Mammary microvascular endothelial cell (primary cell): ENCODE measurements around a stretch of chr1.

GRCh38 chr1:25559009-25559718 lies 15.8 kb downstream of the LDLRAP1 start:
- RAMPAGE, long total RNA, result no peak

DNA sequence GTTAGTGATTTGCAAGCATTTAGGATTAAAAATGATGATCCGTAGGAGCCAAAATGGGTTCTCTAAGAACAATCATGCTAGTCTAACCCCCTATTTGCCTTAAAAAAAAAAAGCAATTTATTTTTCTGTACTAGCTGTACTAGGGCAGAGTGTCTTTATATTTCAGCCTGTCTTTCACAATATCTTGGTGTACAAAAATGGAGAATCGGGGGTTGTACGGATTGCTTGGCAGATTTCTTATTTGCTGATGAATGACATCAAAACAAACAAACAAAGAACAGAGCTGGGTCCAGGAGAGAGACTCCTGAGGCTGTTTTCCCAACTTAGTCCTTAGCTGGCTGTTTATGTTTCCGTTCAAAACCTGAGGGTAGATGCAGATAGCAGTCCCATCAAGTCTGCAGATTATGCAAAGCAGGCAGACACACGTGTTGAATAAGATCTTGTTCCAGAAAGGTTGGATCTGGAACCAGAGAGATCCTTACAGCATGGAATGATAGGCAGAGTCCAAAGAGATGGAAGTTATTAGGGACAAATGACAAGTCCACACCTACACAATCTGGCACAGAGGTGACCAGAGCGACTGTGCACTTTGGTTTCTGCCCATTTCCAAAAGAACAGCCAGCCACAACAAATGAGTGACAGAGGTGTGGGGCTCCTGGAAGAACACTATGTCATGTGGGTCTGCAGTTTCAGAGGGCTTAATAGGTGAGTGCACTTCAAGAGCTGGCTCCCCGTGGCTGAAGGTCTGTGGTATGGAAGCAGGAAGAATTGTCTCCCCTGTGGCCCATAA lies 65.5 kb downstream of the MAN1C1 start:
- RAMPAGE, long total RNA, result no peak

- RAMPAGE, long total RNA, result no peak
Measured at GRCh38 chr1:25800909-25801433, 978 bp downstream of the SELENON start.

GRCh38 chr1:25804094-25804761 lies 4.2 kb downstream of the SELENON start:
- RAMPAGE, long total RNA, result no peak

GRCh38 chr1:25809046-25809416 lies 9.0 kb downstream of the SELENON start:
- RAMPAGE, long total RNA, result no peak

- RAMPAGE, long total RNA, result no peak
Measured at GRCh38 chr1:25873128-25873518, 2.4 kb downstream of the PAQR7 start.

- RAMPAGE, long total RNA, result no peak
Measured at GRCh38 chr1:25907468-25907941, 1.3 kb upstream of the STMN1 start.

DNA sequence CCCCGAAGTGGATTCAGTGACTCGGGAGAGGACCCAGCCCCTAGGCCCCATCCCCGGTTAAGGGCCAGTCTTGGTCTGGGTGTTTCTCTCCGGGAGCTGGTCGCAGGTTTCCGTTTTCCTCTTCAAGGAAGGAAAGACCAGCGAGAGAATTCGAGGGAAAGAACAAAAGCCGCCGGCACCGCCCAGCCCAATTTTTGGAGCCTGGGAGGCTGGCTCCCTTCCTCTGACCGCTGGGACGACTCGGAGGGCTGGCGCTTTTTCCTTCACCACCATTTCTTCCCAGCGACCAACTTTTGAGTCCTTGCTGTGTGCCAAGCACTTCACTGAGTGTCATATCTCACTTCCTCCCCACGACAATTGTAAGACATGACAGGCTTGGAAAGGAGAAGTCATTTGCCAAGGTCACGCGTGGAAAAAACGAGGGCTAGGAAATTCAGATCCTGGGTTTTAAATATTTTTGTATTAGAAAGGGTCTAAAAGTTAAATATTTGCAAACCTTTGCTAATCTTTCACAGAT lies 17.0 kb upstream of the STMN1 start:
- RAMPAGE, long total RNA, result no peak

DNA sequence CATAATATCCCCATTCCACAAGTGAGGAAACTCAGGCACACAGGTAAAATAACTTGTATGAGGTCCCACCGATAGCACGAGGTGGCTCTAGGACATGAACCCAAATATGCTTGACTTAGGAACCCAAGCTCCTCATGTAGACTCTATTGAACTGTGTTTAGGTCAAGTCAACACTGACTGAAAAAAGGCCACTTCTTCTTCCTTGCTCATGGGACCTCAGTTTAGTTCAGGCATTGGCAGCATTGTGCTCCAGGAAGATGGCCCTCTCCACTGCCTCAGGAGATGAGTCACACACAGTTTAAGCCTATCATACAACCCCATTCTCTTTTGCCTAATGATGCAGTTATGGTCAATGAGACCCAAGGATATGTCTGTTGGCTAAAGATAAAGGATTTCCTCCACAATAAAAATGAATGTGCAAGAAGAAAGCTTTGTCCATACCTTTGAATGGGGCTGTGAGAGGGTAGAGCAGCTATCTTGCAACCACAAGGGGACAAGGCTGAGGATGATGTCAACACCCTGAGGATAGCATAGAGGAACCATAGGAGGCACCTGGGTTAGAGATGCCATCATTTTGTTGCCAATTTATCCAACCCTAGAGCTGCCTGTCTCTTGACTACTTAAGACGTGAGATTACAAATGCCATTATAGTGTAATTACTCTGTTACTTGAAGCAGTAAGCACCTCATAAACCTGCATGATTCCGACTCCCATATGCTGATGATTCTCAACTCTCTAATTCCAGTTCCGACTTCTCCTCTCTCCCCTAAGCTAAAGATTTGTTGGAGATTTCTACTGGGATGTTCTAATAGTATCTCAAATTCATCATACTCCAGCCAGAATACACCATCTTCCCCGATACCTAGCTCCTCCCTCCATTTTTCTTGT lies 3.0 kb upstream of the TRIM63 start:
- RAMPAGE, long total RNA, result no peak

DNA sequence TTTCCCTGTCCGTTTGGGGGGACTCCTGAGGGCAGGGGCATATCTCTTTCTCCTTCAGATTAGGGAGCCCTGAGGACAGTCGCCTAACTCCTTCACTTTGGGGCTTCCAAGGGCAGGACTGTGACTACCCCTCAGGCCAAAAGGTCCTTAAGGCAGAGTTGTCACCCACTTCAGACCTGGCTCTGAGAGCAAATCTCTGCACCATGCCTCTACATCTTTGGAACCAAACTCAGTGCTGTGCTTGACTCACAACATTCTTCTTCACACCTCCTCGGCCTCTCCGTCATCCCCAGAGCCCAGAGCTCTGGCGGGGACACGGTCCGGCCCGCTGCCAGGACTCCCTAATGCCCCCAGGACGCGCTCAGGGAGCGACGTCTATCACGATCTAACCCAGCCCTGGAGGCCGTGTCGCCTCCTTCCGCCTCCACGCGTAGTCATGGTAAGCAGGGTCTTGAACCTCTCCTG lies 366 bp downstream of the UBXN11 start:
- RAMPAGE, long total RNA, result no peak

DNA sequence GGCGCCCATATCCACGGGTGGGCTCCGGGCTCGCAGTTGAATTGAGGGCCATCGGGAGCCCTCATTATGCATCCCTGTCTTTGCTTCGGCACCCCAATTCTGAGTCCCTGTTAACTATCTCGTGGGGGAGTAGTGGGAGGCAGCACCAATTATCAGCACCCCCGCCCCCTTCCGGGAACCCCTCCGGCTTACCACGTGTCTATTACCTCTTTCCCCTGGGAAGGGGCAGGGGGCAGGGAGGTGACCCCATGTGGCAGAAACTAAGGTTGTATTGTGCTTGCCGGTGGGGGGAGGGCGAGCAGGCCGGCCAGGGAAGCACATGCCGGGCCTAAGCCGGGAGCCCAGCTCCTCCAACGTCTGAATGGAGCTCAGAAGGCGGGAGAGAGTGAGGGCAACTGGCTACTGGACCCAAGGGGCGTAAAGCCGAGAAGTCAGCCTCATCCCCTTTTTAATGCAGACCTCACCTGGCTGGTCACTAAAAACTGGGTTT lies 1.1 kb downstream of the LIN28A start:
- RAMPAGE, long total RNA, result no peak

GRCh38 chr1:26412115-26413044 lies 1.8 kb downstream of the LIN28A start:
- RAMPAGE, long total RNA, result no peak

DNA sequence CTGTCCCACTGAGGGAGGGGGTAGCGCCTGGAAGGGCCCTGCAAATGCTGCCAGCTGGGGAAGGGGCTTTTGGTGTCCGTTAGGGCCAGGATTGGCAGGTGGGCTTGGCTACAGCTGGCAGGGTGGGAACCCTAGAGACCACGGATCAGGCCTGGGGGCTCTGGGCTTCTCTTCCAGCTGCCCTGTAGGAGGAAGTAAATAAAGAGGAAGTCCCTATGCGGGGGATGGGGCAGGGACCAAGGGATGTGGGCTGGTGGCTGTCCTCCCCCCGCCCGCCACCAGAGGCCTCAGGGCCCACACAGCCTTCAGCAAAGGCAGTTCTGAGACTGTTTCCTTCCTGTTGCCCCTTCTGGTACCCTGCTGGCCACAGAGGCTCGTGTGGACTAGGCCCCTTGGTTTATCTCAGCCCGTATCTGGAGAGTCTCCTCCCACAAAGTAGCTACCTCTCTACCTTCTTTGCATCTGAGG lies 12.2 kb downstream of the RPS6KA1 start:
- RAMPAGE, long total RNA, result no peak

DNA sequence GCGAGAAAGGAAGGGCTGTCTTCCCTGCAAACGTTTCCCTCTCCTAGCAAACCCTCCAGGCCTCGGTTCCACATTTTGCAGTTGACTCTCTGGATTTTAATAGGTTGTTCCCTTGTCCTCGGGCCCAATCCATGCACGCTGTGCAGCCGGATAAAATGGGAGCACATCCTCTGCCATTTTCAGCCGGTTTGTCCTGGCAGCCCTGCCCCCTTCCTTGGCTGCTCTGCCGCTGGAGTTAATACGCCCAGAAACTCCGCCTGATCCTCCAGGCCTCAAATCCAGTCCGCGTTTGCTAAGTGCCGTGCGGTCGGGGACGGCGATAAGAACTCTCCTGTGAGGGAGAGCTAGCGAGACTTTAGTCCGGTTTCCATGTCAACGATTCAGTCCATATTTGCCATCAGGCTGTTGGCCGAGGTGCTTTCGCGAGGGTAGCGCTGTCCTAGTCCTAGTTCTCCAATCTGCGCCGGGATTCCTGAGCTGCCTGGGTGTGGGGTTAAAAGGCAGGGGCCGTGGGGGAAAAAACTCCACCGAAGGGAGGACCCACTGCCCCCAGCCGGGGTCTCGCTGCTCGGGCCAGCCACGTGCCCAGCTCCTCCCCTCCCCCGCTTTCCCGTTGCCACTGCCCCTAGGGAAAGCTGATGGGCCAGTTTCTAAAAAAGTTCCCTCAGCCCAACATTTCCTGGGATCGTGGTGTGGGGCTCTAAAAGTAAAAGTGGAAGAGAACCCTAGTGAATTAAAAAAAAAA lies 2.8 kb upstream of the ARID1A start:
- RAMPAGE, long total RNA, result no peak

DNA sequence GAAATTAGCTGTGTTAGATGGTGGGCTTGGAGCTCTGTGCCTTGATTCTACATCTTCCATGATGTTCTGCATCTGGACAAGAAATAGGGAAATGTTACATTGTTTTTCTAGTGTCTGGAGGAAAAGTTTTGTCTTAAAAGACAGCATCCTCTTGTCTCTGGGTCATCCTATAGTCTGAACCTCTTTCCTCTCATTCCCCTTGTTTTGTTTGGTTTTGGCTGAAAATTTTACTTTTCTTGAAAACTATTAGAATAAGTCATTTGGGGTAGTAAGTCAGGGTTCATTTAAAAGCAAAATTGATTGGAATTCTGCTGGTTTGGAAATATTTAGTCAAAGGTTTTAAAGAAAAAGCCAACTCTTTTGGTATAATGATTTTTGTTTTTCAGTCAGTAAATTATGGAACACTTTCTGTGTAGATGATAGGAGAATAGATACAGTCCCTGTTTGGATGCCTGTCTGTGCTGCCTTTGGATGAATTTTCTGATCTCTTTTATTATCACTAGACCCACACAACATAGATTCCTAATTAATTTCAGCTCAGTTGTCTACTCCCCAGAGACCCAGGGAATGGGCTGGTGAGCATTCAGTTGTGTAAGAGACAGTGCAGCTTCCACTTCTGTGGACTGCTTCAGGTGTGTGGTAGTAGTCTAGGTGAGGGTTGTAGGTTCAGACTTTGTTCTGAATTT lies 3.8 kb downstream of the ARID1A start:
- RAMPAGE, long total RNA, result no peak

DNA sequence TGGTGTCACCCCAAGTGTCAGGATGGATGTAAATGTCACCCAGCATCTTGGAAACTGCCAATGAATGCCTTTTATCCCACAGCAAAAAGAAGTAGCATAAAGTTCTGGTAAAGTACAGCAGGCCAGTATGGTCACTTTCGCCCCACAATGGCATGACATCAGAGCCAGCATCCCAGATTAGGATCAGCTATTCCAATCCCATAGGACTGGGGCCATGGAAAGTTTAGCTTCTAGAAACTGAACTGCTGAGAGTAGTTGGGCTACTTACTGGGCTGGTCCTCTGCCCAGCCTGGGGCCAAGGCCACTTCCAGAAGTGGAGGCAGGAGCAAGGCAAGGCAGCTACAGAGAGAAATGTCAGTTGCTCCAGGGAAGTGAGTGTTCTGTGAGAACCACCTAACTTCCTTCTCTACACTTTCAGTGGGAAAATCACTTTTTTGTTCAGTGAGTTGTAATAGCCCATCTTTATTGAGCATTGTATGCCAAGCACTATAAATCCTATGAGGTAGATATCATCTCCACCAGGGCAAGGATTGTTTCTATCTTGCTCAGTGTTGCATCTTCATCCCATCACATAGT lies 3.1 kb upstream of the PIGV start:
- RAMPAGE, long total RNA, result no peak

GRCh38 chr1:26789010-26789775 lies 1.4 kb downstream of the PIGV start:
- RAMPAGE, long total RNA, result no peak

DNA sequence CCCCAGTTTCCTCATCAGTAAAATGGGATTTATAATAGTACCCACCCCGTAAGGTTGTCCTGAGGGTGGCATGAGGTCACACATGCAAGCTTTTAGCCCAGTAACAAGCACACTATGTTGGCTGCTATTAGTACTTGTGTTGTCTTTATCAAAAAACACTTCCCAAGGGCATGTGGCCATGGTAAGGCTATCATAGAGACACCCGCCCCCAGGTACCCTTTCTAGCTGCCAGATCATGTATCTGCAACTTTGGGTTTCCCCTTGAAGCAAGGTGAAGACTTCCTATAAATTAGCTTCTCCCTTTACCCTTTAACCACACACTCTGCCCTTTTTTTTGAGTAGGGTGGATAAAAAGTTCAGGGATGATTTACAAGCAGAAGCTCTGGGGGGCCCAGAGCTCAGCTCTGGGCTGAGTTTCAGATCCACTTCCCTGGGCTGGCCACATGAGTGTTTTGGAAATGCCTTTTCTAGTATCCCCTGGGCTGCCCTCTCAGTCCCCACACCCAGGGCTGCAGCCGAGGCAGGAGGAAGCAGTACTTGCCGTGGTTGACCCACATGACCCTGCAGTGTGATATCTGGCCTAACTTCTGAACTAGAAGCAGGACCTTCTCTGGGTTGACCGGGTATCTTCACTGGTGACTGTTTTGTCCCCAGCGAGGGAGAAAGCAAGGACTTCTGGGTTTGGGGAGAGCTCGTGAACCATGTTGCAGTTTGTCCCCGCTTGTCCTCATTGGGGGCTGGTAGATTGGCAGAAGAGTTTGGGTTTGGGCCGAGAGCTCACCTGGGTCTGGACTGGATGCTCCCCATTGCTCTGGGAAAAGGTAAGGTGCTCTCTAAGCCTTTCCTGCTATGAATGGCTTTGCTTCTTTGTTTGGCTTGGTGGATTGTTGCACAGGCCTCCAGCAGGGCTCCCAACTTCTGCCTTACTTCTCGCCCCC lies 2.2 kb downstream of the ZDHHC18 start:
- RAMPAGE, long total RNA, result no peak

GRCh38 chr1:26833214-26834268 lies 7.1 kb downstream of the ZDHHC18 start:
- RAMPAGE, long total RNA, result no peak

DNA sequence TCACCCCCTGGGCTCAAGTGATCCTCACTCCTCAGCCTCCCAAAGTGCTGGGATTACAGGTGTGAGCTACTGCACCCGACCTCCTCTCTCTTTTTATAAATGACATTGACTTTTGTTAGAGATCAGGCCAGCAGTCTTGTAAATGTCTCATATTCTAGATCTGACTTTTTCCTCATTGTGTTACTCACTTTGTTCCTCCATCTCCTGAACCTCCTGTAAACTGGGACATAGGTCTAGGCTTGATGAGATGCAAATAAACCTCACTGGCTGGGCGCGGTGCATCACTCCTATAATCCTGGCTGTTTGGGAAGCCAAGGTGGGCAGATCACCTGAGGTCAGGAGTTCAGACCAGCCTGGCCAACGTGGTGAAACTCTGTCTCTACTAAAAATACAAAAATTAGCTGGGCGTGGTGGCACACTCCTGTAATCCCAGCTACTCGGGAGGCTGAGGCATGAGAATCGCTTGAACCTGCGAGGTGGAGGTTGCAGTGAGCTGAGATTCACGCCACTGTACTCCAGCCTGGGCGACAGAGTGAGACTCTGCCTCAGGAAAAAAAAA lies 15.1 kb upstream of the SFN start:
- RAMPAGE, long total RNA, result no peak